LUHMES (cell line): ENCODE data around the gene ADAM29.

GRCh38 chr4:169659763-169660999 is 39.8 kb downstream of the CLCN3 start:
- PRO-cap: bidirectional peak, plus-strand start at chr4:169660253, minus-strand start at chr4:169660039; bidirectional peak, plus-strand start at chr4:169660470, minus-strand start at chr4:169660400

- PRO-cap: no peak
Measured at GRCh38 chr4:169668091-169668727, 47.8 kb downstream of the CLCN3 start.

GRCh38 chr4:170039864-170040186 is 13.6 kb upstream of the MFAP3L start:
- PRO-cap: no peak

DNA sequence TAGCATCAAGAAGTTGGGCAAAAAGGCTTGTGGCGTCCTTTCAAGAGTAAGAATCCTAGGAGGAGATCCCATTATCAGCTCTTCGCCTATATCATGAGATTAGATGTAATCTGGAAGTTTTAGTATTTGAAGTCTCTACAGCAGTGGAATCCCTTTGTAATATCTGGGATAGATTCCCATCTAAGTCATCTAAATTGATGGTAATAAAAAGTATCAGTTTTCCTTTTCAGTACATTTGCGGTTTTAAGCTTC is 1.7 kb downstream of the GALNT7 start:
- PRO-cap: no peak

GRCh38 chr4:173176162-173177046 is 7.8 kb downstream of the GALNT7 start:
- PRO-cap: no peak

- PRO-cap: no peak
Measured at GRCh38 chr4:173281844-173282443, 52.2 kb downstream of the HMGB2 start.

- PRO-cap: unidirectional peak, minus-strand start at chr4:173372008
Measured at GRCh38 chr4:173371729-173372626, 1.2 kb downstream of the SAP30 start.

DNA sequence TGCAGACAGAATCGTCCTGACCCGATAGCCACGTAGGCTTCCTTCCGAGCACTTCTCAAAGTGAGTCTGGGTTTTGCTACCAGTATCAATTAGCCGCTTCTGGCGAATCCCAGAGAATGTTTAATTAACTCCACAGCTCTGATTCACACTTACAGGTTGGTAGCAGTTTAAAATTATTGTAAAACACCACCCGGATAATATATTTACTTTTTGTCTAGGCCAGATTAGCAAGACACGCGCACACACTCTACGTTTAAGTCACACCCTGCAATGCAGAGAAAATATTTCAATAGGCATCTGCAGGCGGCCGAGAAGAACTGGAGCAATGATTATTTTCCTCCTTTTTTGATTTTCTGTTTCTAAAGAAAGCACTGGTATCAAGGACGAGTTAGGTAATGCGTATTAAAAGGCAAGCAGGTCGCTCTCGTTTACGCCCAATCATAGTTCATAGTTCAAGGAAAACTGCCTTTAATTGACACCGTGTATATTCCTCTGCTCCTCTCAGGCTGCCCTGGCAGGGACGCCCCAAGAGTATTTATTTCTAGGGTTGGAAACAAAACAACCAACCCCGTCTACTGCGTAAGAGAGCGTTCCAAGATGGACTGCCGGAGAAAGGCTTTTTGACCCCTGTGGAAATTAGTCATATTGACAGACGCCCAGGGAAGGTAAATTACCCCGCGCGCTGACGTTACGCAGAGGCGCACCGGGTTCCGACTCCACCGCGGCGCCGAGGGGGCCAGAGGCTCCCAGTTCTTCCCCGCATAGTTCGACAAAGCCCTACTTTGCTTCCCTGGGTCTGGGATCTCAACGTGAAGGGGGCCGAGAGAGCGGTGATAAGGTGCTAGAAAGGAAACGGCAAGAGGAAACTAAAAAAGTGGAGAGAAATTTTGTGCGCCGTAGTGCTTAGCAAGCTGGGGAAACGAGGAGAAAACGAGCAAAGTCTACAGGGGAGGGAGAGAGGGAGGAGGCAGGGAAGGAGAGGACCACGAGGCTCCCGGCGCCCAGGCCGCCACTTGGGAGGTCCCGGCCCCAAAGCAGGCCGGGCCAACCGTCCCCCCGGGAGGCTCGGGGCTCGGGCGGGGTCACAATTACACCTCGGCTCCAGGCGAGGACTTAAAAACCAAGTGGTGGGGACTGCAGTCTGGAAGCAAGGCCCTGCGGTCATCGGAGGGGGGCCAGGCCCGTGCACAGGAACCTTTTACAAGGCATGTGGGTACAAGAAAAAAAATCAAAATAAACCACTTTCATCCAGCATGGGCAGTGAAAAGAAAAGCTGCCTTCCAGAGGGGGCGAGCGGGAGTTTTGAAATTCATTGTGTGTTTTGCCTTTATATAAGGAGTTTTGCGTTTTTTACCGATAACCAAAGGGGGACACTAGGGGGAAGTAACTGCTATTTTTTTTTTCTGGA is 13.4 kb downstream of the HAND2 start:
- PRO-cap: no peak

GRCh38 chr4:173525192-173525745 is 4.8 kb downstream of the HAND2 start:
- PRO-cap: no peak

GRCh38 chr4:173547798-173548161 is 17.8 kb upstream of the HAND2 start:
- PRO-cap: no peak

DNA sequence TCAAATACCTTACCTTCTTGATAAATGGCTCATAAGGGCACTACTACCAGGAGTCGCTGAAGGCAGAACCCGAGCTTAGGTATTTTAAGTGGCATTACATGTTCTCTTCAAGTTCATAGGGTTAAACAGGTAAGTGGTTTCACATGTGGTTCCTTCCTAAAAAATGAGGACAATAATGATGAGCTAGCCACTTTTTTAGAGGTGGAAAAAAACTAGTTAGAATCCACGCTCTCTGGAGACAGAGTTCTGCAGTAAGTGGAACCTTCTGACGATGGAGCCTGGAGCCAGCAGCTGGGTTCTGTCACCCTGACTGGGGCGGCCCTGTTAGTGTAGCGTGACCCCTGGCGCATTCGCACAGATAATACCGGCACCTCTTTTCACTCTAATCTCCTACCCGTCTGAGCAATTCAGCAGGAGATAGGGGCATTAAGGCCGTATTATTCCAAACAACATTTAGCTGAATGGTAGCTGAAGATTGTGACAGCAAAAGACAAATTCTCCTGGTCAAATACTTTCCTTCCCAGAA is 292.7 kb downstream of the FBXO8 start:
- PRO-cap: no peak

DNA sequence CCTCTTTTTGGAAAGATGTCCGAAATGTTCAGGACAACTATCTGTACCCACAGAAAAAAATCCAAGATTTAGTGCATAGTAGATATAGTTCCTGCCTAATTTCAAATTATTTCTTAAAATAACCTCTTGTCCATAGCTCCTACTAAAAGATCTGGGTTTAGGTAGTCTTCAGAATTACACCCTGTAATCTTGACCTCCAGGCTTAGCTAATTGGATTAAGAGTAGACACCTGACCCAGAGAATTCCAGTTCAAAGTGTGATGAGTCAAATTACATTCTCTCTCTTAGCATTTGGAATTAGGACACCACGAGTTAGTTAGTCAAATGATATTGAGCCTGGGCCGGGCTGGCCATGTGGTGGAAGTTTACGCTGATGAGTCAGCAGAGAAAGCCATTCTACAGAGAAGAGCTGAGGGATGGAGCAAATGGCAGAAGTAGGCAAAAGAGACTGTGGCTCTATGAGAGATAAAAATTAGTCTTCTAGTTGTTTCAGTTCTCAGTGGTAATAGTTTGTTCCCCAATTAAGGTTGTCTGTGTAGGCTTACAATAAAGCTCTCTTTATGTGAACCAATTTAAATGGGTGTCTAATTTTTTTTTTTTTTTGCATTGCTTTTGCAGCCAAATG is 31.0 kb downstream of the CEP44 start:
- PRO-cap: no peak

DNA sequence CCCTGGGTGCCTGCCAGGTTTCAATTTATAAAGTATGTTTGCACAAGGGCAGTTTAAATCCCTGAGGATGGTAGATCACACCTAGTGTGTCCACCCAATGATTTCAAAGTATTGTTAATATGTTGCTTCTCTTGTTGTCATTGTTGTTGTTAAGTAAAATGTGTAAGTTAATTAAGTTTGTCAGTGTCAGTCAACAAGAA is 25.6 kb downstream of the HPGD start:
- PRO-cap: no peak

GRCh38 chr4:174532375-174532816 is 10.1 kb upstream of the HPGD start:
- PRO-cap: no peak

DNA sequence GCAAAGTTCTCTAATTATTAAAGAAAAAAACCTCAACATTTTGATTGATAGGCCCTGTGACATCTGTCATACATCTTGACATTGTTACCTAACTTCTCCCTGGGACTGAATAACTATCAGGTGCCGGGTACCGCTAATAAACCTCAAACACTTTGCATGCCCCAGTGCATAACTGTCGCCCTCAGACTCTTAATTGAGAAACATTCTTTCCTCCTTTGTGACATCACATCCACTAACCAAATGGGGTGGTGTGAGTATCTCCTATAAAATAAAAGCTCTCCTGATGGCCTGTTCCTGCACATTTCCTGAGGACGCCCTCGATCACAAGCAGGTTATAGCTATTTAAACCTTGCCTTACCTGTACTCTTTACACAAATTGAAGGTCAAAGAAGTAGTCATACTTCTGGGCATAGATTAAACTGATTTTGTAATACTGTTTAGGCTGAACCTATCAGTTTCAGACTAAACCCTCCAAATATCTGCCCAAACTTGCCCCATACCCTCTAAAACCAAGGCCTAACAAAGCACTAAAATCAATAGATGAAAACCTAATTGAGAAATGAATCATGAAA is at the start of gene ADAM29:
TSS of gene ADAM29 (plus strand) at position 218 of the 572 bp plus-strand sequence.
- PRO-cap: no peak

GRCh38 chr4:176331947-176333169 is 12.6 kb downstream of the SPCS3 start:
- PRO-cap: no peak

- PRO-cap: no peak
Measured at GRCh38 chr4:176380582-176381295, 61.0 kb downstream of the SPCS3 start.

GRCh38 chr4:177728579-177728997 is 286.4 kb upstream of the AGA start:
- PRO-cap: no peak

GRCh38 chr4:178322880-178323222 is 880.6 kb upstream of the AGA start:
- PRO-cap: no peak

DNA sequence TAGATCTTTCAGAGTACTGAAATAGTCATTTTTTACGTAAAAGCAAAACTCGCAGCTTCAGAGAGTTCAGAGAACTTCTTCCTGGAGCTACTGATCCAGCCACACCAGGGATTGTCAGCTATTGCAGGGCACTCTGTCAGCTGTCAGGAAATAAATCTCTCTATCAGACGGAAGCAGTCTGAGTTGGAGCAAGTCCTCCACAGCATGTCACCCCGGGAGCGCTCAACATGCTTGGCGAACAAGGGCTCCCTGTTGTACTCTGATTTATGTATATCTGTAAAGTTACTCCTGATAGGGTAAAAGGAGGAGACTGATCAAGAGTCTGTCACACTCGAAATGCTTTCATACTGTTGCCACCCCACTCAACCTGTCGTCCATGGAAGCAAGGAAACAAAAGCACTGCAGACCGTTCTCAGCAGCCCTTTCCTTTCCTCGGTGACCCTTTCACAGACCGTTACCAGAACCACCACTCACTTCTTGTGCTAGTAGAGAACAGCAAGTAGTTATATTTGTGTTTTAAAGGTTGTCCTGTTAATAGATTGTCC is 2109.1 kb upstream of the TENM3 start:
- PRO-cap: no peak